Uterus (tissue), 7 donors: Measurements from ENCODE around the genes PDZK1 and LIX1L.

- PRO-cap, 4 experiments, result no peak in any of the 4 experiments
- RAMPAGE, long total RNA, 2 experiments, result no peak in any of the 2 experiments
- RRBS, result no CpG with 5 or more reads among the region's 68 CpGs
Observed at GRCh38 chr1:145214919-145215710, 26.9 kb downstream of the PPIAL4D start.

DNA sequence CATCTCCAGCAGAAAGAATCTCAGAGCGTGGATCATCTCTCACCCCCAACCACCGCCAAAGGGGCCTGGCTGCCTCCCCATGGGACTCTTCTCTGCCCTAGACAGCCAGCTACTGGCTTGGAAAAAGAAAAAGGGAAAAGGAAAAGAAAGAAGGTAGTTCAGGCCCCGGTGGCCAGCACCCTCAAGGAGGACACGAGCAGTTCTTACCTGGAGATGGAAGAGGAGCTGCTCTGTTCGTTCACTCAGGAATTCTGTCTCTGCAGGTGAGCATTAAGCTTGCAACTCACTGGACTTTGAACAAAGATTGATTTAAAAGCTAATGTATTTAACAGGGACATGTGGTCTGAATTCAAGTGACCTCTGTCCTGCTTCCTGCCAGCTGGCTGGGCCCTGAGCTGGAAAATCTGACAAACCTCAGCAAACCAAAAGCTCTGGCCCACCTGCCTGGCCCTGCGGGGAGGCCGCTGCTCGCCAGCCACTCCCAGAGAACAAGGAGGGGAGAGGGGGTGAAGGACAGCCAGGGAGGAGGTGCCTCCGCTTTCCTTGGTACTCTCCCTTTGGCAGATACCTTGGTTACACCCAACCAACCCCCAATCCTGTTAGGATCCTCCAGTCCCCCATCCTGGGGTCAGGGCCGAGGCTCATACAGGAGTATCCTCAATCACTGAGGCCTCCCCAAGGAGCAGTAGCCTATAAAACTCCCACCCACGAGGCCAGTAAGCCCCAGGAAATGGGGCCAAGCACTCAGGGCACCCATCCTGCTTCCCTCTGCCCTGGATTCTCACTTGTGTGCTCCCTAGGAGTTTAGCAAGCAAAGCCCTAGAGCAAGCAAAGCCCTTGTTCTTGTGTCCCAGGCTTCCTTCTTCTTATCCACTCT lies at the start of gene PDZK1:
Gene PDZK1, minus strand, starts transcription at position 259 of the 877 bp plus-strand sequence.
- PRO-cap, 4 experiments, result no peak in any of the 4 experiments
- RAMPAGE, long total RNA, 2 experiments, result no peak in any of the 2 experiments
- RRBS, result 59% methylated on average over 1 of the region's 11 CpGs

DNA sequence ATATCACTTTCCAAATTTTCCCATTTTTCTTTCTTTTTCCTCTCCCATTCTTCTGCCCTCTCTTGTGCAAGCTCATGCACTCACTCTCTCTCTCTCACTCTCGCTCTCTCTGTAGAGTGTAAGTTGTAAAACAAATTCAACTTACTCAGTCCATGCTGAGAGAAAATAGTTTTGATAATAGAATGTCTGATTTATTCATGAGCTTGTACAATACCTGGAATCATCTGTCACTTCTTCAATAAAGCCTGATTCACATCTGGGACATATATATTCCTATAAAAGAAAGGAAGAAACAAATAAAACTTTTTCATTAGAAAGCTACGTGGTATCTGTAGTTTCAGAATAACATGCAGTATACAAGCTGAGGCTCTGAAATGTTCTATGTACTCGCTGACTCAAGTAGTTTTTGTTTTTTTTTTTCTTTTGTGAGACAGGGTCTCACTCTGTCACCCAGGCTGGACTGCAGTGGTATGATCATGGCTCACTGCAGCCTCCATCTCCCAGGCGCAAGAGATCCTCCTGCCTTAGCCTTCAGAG lies 35.1 kb downstream of the RNF115 start:
- PRO-cap, 4 experiments, result no peak in any of the 4 experiments
- RAMPAGE, long total RNA, 2 experiments, result no peak in any of the 2 experiments
- RRBS, result no CpG with 5 or more reads among the region's 4 CpGs

GRCh38 chr1:145871865-145873278 lies 13.3 kb downstream of the ANKRD35 start:
- PRO-cap, 4 experiments, result peak in 4 of 4 experiments; most common plus-strand start chr1:145872307 (in 3); most common minus-strand start chr1:145872766 (in 4)
- RAMPAGE, long total RNA, 2 experiments, result start-site peak on the minus strand in 1 of 2 experiments, at chr1:145872570-145872744 at its widest, 425 reads per replicate
- RRBS, result 1% methylated on average over 12 of the region's 53 CpGs

DNA sequence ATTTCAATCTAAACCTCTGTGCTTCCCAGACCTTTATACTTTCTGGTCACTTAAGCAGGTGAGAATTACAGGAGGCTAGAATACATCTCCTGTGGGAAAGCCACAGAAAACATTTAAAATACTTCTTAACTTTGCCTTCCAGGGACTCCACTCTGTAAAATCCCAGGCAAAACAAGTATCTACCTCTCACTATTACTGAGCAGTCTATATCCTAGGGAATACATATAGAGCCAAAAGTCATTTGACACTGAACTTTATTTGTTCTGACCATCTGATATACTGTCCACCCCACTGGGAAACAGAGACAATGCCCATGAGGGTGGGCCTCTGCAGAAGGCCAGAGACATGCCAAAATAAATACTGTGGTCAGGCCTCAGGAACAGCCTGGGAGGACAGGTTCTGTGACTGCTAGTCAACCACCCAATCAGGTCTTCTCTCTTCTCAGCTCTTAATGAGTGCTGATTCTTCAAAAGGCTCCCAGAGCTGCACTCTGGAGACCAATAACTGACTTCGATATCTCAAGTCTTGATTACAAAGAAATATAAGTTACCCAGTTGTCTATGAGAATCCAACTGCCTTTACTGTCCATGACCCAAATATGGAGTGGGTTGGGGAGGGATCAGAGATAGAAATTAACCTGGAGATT lies 5.4 kb upstream of the ANKRD35 start:
- PRO-cap, 4 experiments, result no peak in any of the 4 experiments
- RAMPAGE, long total RNA, 2 experiments, result no peak in any of the 2 experiments
- RRBS, result no CpG with 5 or more reads among the region's 1 CpG

DNA sequence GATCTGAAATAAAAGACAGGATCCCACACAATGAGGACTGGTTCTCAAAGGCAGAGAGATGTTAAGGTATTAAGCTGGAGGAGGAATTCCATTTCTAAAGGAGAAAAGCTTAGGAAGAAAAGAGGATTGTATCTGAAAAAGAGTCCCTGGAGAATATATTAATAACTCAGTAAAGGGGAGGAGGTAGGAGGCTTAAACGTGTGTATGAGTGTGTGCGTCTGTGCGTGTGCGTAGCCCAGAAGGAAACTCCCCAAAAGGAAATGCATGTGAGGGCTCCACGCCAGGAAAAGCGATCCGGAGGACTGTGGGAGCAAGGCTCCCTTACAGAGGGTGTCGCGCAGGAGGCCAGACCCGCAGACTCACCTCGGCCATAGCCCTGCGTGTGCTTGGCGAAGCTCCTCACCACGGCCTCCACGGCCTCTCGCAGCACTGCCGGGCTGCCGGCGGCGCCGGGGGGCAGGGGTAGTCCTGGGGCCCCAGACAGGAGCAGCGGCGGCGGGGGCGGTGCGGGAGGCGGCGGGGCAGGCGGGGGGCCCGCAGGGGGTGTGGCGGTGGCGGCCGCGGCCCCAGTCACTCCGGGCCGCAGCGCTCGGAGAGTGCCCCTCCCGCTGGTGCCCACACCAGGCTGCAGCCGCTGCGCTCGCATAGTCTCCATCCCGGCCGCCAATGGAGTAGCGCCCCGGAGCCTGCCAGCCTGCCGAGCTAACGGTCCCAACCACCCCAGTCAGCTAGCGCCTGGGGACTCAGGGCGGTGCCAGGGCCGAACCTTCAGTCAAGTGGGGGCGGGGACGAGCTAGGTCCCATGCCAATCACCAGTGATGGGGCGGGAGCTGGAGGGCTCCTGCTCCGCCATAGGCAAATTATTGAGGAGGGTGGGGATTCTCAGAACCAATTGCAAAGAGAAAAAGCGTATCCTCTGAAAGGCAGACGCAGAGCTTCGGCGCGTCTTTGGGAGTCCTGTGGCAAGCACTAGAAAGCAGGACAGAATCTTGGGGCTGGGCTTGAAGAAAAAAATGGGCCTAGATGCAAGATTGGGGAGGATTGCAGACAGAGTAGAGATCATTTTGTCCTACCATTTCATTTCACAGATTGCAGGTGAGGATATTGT lies at the start of gene LIX1L:
Gene LIX1L, minus strand, starts transcription at position 745 of the 1,108 bp plus-strand sequence.
- PRO-cap, 4 experiments, result peak in 4 of 4 experiments; most common plus-strand start position 305 of the sequence (in 3); most common minus-strand start position 168 of the sequence (in 3)
- RAMPAGE, long total RNA, 2 experiments, result start-site peak on the minus strand in 1 of 2 experiments, centred at position 761 of the sequence, 73 reads per replicate
- RRBS, result 1% methylated on average over 9 of the region's 60 CpGs

- PRO-cap, 4 experiments, result no peak in any of the 4 experiments
- RAMPAGE, long total RNA, 2 experiments, result no peak in any of the 2 experiments
- RRBS, result no CpG with 5 or more reads among the region's 2 CpGs
Observed at GRCh38 chr1:145959519-145960034, 1.8 kb upstream of the LIX1L start.

DNA sequence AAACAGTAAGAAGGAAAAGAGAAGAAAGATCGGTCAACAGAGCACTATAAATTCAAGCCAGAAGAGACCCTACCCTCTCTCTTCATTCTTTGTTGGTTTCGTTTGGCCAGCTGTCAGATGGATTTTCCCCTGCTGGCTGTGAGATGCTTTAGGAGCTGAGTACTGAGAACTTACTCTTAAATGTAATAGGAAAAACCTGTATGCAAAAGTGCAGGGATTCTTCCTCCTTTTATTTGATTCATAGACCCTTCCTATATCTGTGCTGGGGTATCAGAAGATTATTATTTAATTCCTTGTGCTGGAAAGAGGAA lies 1.4 kb upstream of the TXNIP start:
- PRO-cap, 4 experiments, result peak in 3 of 4 experiments; most common plus-strand start position 116 of the sequence (in 3); most common minus-strand start position 150 of the sequence (in 2)
- RAMPAGE, long total RNA, 2 experiments, result no peak in any of the 2 experiments
- RRBS, result no CpG with 5 or more reads among the region's 2 CpGs

DNA sequence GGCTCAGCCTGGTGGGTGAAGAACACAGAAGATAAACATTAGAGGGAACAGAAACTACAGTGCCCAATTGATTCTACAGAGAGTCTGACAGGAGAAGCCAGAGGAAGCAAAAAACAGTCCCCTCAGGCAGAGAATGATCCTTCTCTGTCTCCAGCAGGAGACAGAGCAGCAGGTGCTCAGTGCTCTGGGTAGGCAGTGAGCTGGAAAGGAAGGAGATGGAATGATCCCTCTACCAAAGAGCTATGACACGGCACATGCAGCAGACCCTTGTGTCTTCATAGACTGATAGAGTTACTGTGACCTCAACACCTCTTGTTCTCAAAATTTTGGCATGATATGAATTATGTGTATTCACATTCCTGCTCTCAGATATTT lies 62.3 kb downstream of the PRKAB2 start:
- PRO-cap, 4 experiments, result no peak in any of the 4 experiments
- RAMPAGE, long total RNA, 2 experiments, result no peak in any of the 2 experiments
- RRBS, result no CpG with 5 or more reads among the region's 1 CpG

GRCh38 chr1:147168633-147169208 lies 3.5 kb downstream of the PRKAB2 start:
- PRO-cap, 4 experiments, result no peak in any of the 4 experiments
- RAMPAGE, long total RNA, 2 experiments, result no peak in any of the 2 experiments
- RRBS, result no CpG with 5 or more reads among the region's 2 CpGs

DNA sequence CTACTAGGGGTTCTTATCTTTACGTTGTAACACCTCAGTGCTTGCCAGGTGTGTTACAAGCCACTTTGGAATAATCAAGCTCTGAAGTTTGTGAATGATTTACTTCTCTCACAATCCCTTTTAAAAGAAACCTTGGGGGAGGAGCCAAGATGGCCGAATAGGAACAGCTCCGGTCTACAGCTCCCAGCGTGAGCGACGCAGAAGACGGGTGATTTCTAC lies 118.3 kb upstream of the BCL9 start:
- PRO-cap, 4 experiments, result no peak in any of the 4 experiments
- RAMPAGE, long total RNA, 2 experiments, result no peak in any of the 2 experiments
- RRBS, result no CpG with 5 or more reads among the region's 7 CpGs

DNA sequence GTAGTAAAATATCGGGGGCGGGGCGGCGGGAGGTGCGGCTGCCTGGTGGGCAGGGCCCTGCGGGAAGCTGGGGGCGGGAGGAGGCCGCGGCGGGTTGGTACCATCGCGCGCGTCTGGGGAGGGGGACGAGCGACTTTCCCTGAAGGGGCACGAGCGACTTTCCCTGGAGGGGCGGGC lies 58.3 kb downstream of the BCL9 start:
- PRO-cap, 4 experiments, result peak in 4 of 4 experiments; most common plus-strand start position 65 of the sequence (in 4)
- RAMPAGE, long total RNA, 2 experiments, result no peak in any of the 2 experiments
- RRBS, result no CpG with 5 or more reads among the region's 19 CpGs

DNA sequence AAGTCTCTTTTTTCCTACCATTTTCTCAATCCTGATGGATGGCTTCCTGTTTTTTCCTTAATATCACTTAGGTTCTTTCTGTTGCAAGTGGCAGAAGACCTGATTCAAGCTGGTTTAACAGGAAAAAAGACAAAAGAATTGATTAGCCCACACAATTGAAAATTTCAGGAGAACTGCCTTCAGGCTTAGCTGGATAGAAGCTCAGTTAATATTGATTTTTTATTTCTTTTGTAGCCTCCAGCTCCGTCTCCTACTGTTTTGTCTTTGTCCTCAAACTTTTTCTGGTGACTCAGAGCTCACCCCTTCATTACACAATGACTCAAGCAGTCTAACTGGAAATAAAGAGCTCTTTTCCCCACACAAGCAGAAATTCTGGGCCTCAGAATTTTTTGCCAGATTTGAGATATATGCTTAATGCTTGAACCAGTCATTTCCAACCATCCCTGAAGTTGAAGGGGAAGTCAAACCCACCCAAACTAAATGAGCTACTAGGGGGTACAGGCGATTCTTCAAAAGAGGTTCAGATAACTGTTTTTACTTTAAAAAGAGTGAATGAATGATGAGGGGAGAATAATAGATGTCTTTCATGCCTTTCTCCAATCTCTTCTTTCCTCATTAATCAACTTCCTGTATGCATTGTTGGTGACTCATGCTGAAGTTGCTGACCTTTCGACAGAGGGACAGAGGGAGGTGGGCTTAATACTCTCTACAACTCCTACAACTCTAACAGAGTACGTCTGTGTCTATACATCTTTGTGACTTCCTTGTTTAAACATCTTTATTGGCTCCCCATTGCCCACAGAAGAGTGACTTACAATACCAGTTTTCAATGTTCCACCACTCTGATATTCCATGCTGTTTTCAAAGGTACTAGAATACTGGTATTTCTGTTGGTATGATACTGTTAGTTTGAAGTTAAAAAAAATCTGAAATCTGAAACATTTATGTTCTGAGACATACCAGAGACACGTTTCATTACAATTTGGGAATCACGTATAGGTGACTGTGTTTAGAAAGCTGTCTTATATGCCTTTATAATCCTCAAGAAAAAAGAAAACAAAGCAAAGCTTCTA lies 6.2 kb upstream of the ACP6 start:
- PRO-cap, 4 experiments, result no peak in any of the 4 experiments
- RAMPAGE, long total RNA, 2 experiments, result no peak in any of the 2 experiments
- RRBS, result no CpG with 5 or more reads among the region's 6 CpGs

DNA sequence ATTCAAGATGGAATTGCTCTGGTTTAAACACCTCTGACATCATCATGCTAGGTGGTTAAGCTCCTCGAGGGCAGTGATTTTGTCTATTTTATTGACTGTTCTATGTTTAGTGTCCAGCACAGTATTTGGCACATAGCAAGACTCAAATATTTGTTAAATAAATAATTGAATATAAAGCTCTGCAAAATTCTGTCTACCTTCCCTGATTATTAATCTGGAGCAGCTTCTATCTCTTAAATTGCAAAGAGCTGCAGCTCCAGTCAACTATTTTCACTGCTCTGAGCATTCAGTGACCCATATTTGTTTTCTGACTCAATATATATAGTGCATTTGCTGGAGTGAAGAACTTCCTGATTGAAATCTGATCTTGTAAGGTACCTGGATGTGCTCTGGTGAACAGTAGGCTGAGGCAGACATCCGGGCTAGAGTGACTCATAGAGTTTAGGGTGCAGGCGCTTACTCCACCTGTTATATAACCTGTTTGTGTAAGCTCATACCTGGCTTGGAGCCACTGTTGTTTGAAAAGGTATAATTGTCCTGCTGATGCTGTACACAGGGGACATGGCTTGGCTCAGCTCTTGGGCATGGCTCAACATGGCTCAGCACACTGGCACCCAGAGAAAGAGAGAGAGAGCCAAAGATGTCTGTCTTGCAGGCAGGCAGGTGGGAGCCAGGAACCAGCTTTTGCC lies 43.5 kb downstream of the GJA5 start:
- PRO-cap, 4 experiments, result peak in 1 of 4 experiments; most common plus-strand start position 543 of the sequence (in 1); most common minus-strand start position 291 of the sequence (in 1)
- RAMPAGE, long total RNA, 2 experiments, result no peak in any of the 2 experiments
- RRBS, result no CpG with 5 or more reads among the region's 3 CpGs

DNA sequence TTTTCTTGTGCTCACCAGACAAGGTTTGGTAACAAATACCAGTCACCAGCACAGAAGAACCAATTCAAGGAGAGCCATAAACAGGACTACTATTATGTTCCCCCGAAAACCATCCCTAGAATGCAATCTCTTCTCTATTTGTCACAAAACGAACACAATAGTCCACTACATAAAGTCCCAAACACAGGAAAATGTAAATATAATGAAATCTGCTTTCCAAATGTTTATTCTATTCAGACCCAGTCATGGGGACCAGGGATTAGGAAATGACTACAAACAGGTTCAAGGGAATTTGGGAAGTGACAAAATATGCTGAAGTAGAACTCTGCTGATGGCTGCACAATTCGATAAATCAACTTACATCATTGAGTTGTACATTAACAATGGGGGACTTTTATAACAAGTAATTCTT lies 12.9 kb downstream of the NBPF11 start:
- PRO-cap, 4 experiments, result no peak in any of the 4 experiments
- RAMPAGE, long total RNA, 2 experiments, result no peak in any of the 2 experiments
- RRBS, result no CpG with 5 or more reads among the region's 3 CpGs

DNA sequence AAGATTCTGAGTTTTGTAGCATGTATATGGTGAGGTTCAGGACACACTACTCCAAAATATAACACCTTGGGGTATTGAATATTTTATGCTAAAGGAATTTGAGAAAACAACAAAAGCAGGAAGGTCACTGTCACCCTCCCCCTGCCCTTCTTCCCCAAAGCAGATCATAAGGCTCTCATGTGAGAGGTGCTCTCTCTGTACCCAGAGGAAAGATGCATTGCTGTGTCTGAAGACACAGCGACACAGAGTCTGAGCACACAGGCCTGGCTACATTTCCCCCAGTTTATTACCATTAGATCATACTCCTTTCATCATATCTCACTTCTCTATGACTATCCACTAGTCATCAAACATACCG lies 127.2 kb downstream of the PPIAL4G start:
- PRO-cap, 4 experiments, result no peak in any of the 4 experiments
- RAMPAGE, long total RNA, 2 experiments, result no peak in any of the 2 experiments
- RRBS, result no CpG with 5 or more reads among the region's 2 CpGs

- PRO-cap, 4 experiments, result peak in 4 of 4 experiments; most common plus-strand start chr1:148952114 (in 2); most common minus-strand start chr1:148952076 (in 2)
- RAMPAGE, long total RNA, 2 experiments, result start-site peak on the plus strand in 1 of 2 experiments, at chr1:148952359-148952603 at its widest, 41 reads per replicate
- RRBS, result 1% methylated on average over 33 of the region's 86 CpGs
Observed at GRCh38 chr1:148951652-148952739, 107.8 kb downstream of the PDE4DIP start.

GRCh38 chr1:149090135-149091154 lies 12.9 kb downstream of the NBPF9 start:
- PRO-cap, 4 experiments, result no peak in any of the 4 experiments
- RAMPAGE, long total RNA, 2 experiments, result no peak in any of the 2 experiments
- RRBS, result no CpG with 5 or more reads among the region's 4 CpGs

- PRO-cap, 4 experiments, result no peak in any of the 4 experiments
- RAMPAGE, long total RNA, 2 experiments, result no peak in any of the 2 experiments
- RRBS, result no CpG with 5 or more reads among the region's 9 CpGs
Observed at GRCh38 chr1:149098264-149098707, 5.1 kb downstream of the NBPF9 start.

GRCh38 chr1:149102596-149103001 lies 752 bp downstream of the NBPF9 start:
- PRO-cap, 4 experiments, result peak in 4 of 4 experiments; most common plus-strand start chr1:149102776 (in 3)
- RAMPAGE, long total RNA, 2 experiments, result no peak in any of the 2 experiments
- RRBS, result no CpG with 5 or more reads among the region's 17 CpGs